Measurements from ENCODE around the gene TNFSF18.

- PRO-cap, result no peak
- RAMPAGE, long total RNA, 2 experiments, result no peak in any of the 2 experiments
These were observed 5.8 kb downstream of the FMO4 start for GRCh38 chr1:171319597-171320344.

- PRO-cap, result no peak
- RAMPAGE, long total RNA, 2 experiments, result no peak in any of the 2 experiments
These were observed 46.1 kb downstream of the FMO4 start for GRCh38 chr1:171360102-171360561.

- PRO-cap, result no peak
- RAMPAGE, long total RNA, 2 experiments, result no peak in any of the 2 experiments
These were observed 59.7 kb downstream of the FMO4 start for GRCh38 chr1:171373459-171374211.

- PRO-cap, result no peak
- RAMPAGE, long total RNA, 2 experiments, result no peak in any of the 2 experiments
These were observed 36.5 kb downstream of the PRRC2C start for GRCh38 chr1:171521920-171522229.

DNA sequence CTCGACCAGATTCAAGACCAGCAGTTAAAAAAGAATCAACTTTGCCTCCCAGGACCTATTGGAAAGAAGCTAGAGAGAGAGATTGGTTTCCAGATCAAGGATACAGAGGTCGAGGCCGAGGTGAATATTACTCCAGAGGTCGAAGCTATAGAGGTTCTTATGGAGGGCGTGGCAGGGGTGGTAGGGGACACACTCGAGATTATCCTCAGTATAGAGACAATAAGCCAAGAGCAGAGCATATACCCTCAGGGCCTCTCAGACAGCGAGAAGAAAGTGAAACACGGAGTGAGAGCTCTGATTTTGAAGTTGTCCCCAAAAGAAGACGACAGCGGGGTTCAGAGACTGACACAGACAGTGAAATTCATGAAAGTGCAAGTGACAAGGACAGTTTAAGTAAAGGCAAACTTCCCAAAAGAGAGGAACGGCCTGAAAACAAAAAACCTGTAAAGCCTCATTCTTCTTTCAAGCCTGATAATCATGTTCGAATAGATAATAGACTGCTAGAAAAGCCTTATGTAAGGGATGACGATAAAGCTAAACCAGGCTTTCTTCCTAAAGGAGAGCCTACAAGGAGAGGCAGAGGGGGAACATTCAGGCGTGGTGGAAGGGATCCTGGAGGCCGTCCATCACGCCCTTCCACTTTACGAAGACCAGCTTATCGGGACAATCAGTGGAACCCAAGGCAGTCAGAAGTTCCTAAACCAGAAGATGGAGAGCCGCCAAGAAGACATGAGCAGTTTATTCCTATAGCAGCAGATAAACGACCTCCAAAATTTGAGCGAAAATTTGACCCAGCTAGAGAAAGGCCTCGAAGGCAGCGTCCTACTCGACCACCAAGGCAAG is 55.8 kb downstream of the PRRC2C start:
- PRO-cap, result no peak
- RAMPAGE, long total RNA, 2 experiments, result no peak in any of the 2 experiments

DNA sequence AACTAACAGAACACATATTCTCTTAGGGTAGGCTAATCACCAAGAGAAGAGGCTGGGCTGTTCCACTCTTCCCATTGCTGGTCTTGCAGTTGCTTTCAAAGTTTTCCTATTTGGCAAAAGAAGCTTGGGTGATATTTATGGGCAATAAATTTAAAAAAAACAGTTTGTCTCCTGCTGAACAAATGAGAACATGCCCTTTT is 284.1 kb downstream of the DNM3 start:
- PRO-cap, result no peak
- RAMPAGE, long total RNA, 2 experiments, result no peak in any of the 2 experiments

DNA sequence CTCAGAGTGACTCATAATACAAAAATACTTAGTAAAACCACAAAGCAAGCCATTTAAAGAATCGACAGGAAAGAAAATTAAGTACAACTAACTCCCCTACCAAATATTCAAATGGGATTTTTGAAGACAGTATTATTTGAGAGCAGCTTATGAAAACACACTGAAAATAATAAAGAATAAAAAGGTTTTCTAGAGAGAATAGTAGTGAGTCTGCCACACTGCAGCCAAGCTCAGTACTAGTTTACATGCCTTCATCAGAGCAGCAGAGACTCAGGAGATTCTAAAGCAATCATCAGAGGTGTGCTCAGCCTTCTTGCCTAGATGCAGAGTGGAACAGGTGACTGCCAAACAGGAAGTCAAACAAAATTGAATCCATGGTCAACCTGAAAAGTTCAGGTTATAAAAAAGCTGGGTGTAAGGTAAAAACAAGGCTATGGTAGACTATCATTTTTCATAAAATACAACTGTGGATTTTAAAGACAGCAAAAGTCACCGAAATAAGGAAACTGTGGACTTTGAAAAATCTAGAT is 165.3 kb upstream of the C1orf105 start:
- PRO-cap, result no peak
- RAMPAGE, long total RNA, 2 experiments, result no peak in any of the 2 experiments

GRCh38 chr1:172361043-172361369 is 59.5 kb upstream of the C1orf105 start:
- PRO-cap, result no peak
- RAMPAGE, long total RNA, 2 experiments, result no peak in any of the 2 experiments

GRCh38 chr1:172383410-172384042 is 37.0 kb upstream of the C1orf105 start:
- PRO-cap, result no peak
- RAMPAGE, long total RNA, 2 experiments, result no peak in any of the 2 experiments

DNA sequence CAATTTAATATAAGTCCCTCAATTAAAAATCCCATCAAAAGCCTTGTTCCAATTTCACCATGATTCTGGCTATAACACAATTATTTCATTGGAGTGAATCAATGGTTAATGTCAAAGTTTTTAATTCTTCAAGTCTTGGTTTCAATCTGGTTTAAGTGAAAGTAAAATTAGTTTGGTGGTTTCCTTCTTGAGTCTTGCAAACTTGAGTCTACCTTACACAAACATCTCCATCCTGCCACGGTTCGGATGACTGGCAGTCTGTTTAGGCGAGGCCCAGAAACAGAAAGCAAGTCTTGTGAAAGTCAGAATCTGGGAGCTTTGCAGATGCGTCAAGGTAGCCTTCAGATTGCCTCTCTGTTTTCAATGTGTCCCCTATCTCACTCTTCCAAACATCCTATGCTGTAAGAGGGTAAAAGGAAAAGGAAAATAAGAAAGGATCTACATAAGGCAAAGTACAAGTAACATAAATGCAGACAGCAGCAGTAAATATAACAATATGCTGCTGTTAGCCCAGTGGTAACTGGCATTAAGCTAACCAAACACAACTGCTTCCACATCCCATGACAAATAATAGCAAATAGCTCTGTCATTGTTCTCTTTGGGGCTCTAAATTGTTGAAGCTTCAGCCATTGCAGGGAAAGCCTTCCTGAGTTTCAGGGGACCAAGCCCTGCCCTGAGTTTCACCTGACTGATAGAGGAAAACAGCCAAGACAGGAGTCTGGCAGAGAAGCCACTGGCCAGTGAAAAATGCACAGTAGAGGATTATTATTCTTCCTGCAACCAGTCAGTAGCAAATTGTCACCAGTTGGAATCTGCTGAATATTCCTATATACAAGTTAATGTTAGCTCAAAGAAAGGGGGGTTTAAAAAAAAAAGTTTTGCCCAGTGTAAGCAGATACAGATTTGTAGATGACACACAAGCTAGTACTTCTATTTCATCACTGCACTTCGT is 26.2 kb upstream of the C1orf105 start:
- PRO-cap, result no peak
- RAMPAGE, long total RNA, 2 experiments, result no peak in any of the 2 experiments

DNA sequence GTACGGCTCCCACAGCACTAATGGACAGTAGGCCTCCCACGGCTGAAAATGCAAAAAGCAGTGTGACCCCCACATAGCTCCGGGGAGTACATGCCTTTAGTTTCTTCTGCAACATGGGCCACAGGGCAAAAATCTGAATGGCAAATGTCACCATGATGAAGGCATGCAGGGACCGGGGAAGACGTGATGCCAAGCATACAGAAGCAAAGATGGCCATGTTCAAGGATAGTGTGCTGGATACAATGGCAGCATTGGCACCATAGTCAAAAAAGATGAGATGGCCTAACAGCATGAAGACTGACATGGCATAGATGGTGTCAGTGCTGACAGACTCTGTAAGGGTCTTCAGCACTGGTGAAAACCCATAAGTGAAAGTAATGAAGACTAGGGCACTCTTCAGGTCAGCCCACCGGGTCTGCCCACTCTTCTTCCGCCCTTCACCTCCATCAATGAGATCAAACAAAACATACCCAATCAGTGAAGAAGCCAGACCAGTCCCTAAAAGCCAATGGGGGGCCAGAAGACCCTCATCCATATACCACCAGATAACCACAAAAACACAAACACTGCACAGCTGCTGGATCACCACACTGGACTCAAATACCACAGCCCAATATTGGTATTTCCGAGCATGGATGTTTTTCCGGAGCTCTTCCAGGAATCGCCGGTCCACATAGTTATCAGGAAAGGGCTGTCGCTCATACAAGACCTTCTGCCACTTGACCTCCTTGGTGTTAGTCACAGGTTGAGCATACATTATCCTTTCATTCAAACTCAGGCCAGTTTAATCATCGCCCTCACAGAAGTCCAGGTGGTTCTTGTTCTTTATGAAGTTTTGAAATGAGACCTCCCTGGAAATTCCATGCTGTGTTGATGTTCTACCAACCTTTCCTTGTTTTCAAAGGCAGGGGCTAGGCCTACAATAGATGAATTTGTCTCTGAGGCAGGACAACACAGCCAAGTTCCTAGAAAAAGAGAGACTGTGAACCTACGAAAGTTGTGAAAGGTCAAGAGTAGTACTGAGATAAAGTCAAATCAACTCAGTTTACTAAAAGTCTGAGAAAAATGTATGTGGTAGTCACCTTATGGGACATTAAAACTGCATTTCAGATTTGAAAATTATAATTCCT is 1.6 kb downstream of the PIGC start:
- PRO-cap, result no peak
- RAMPAGE, long total RNA, 2 experiments, result no peak in any of the 2 experiments

- PRO-cap, result no peak
- RAMPAGE, long total RNA, 2 experiments, result no peak in any of the 2 experiments
These were observed 107.5 kb downstream of the FASLG start for GRCh38 chr1:172766293-172766977.

DNA sequence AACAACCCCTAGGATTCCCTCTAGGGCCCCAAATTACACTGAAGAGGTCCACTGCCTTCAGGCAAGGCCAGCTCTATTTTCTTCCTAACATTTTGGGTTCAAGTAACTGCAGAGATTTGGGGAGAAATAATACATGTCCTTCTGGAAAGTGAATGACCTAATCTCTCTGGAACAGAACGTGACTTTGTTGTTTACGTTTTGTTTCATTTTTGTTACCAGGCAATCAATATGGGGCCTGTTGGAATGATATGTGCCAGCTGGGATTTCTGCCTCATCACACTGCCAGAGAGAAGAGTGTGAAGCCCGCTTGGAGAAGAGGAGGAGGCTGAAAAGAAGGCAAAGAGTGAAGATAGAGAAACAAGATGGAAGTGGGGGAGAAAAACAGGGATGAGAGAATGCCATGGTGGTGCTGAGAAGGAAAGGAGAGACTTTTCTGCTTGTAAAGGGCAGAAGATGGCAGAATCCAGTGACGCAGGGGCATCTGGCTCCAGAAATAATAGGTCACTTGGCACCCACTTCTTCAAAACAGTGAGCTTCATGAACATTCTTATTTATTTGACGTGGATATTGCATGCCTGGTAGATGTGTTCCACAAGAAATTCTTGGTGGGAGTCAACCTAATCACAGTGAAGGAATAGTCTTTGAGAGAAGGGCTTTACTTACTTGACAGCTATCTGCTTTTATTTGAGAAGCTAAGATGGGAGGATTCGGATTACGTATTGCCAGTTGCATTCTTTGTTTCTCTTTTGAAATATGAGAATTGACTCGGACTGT is 116.9 kb downstream of the FASLG start:
- PRO-cap, result no peak
- RAMPAGE, long total RNA, 2 experiments, result no peak in any of the 2 experiments

DNA sequence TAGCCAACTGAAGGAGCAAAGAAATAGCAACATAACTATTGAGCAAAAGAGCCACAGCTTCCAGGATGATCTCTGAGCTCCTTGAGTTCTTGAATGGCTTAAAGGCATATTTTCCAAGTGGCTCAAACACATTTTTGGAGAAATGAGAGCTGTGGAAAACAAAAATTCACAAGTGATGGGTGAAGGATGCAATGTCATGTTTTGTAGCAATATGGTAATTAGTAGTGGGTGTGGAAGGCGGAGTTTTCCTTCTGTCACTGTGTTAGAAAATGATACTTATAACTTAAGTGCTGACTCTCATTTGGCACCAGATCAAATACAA is at the start of gene TNFSF18:
TSS of gene TNFSF18 (minus strand) at position 177 of the 322 bp plus-strand sequence.
- PRO-cap, result no peak
- RAMPAGE, long total RNA, 2 experiments, result no peak in any of the 2 experiments

DNA sequence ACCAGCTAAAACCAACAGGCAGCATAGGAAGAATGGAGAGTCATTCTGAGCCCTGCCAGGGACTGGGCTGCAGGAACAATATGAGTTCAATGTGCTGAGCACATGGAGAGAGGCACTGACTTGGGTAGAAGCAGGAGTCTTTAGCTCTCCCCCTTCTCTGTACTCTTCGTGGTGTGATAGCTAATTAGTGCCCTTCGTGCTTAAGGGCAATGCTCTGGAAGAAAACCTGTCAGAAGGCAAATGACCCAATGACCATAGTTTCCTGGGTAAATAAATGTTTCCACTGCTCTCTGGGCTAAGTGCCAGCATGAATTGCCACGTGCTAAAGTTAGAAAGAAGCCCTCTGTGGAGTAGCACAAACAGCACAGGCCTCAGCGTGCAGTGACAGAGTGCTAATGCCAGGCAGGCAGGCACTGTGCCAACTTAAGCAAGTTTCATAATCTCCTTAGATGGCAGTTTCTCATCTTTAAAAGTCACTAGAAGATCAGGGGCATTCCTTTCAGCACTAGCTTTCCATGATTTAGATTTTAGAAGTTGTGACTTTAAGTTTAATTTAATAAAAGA is 16.6 kb downstream of the TNFSF4 start:
- PRO-cap, result no peak
- RAMPAGE, long total RNA, 2 experiments, result no peak in any of the 2 experiments

- PRO-cap, result no peak
- RAMPAGE, long total RNA, 2 experiments, result no peak in any of the 2 experiments
These were observed 61.5 kb upstream of the PRDX6 start for GRCh38 chr1:173415494-173416175.

DNA sequence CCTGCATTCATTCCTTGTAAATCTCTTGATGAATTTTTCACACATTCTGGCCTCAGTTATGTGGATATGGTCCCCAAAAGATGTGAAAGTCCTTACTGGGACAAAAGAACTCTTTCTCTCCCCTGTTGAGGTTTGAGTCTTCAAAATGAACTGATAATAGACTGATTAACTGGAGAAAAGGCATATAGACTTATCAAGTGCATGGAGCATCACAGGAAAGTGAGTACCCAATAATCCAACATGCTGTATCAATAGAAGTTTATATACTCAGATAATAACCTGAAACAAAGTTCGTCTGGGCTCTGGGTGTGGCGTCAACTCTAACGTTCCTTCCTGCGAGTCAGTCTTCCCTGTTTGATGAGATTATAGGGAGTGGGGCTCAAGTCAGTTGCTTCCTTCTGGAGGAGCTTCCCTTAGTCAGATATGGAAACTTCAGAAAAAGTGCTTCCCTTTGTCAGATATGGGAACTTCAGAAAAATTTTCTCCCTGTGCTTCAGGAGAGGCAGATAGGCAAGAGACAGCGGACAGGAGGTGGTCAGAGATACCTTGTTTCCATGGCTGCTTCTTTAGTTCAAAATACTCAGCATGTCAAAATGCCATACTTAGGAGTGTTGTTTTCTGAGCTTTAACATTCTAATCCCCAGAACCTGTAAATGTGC is 51.2 kb upstream of the PRDX6 start:
- PRO-cap, result no peak
- RAMPAGE, long total RNA, 2 experiments, result no peak in any of the 2 experiments

DNA sequence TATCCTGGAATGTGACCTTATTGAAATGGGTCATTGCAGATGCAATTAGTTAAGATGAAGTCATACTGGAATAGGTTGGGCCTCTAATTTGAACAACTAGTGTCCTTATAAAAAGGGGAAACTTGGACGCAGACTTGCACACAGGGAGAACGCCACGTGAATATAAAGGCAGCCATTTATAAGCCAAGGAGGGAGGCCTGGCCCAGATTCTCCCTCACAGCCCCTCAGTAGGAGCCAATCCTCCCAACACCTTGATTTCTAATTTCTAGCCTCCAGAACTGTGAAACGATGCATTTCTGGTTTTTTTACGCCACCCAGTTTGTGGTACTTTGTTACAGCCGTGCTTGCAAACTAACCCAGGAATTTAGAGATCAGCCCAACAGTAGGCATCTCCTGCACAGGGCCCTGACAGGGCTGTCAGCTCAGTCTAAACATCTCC is 30.5 kb downstream of the PRDX6 start:
- PRO-cap, result no peak
- RAMPAGE, long total RNA, 2 experiments, result no peak in any of the 2 experiments

GRCh38 chr1:173867936-173868132 is 346 bp upstream of the ZBTB37 start:
- PRO-cap, result bidirectional peak, plus-strand start at chr1:173868235, minus-strand start at chr1:173867991
- RAMPAGE, long total RNA, 2 experiments, result start-site peak on the minus strand in 2 of 2 experiments, at chr1:173867986-173867994 at its widest, 541 to 1,588 reads per replicate

DNA sequence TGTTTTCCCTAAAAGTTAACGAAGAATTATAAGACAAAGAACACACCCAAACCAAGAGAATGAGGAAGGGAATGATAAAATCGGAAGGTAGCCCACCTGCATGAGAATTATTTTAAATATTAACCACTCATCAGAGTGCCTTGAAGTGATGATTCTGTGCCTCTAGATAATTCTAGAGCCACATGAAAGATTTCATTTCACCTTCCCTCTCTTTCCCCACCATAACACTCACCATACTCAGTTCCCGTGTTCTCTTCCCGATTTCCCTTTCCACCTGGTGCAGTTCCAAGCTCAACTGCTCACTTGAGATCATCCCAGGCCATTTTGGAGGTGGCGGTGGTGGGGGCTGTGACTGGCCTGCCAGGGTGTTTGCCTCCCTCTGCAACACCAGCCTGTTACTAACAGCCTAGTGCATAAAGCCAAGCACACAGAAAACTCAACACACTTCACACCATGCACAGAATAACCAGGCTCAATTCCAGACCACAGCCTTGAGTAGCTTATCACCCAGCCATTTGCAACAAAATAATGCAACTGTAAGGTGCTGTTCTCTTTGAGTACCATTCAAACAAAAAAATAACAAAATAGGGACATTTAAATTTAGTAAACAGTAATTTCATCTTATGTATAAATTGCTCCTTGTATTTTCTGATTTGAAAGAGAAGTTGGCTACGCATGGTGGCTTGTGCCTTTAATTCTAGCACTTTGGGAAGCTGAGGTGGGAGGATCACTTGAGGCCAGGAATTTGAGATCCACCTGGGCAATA is 26.3 kb upstream of the SERPINC1 start:
- PRO-cap, result no peak
- RAMPAGE, long total RNA, 2 experiments, result no peak in any of the 2 experiments

All from breast epithelium (tissue), 2 donors.